Endometrial microvascular endothelial cells (primary cell): ENCODE data around the genes AQP12A, SNED1 and STK25.

GRCh38 chr2:240426750-240427336, 8.6 kb upstream of the GPC1 start:
- RAMPAGE, long total RNA: no peak

DNA sequence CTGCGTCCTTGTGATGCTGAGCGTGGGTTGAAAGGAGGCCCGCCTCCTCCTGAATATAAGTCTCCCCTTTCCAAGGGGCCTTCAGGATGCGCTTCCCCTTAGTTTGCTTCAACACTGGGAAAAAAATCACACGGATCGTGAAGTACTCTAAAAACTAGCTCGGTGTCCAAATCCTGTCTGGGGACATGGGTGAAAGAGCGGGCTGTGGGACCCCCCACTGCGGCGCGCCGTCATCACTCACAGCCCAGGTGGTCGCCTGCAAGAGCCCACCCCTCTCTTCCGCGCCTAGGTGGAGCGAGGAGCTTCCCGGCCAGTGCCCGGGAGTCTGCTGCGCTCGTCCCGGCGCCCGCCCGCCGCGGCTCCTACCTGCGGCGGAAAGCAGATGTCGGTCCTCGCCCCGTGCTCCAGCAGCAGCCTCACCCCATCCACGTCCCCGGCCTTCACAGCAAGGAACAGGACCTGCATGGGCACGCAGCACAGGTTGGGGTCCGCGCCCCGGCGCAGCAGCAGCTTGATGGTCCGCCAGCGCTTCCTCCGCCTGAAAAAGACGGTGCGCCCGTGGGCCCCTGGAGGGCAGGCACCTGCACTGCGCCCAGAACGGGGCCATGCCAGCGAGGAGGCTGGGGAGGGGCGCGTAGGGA, 37.7 kb downstream of the ANKMY1 start:
- RAMPAGE, long total RNA: no peak

DNA sequence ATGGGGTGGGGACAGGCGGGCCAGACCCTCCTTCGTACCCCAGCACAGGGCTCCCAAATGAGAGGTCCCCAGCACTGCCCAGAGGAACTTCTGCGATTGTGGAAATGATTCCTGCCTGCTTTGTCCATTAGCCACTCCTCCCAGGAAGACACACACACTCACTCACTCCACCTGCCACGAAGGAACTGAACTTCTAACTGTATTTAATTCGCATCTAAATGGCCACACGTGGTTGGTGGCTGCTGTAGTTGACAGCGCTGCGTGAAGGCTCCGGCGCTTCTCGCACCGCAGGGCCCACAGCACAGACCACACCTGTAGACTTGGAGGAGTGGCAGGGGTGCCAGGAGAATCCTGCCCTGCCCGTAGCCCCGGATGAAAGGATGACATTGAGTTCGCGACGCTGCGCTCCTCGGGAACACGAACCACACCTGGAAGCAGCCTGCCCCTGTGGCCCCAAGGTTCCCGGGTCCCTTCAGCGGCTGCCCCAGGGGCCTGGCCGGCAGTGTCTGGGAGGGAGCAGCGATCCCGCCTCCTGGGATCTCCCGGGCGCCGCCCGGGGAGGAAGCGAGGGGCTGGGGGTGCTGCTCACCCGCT, 501 bp upstream of the RNPEPL1 start:
- RAMPAGE, long total RNA: no peak

GRCh38 chr2:240569765-240570183, 1.5 kb downstream of the RNPEPL1 start:
- RAMPAGE, long total RNA: no peak

- RAMPAGE, long total RNA: no peak
Measured at GRCh38 chr2:240612871-240613259, 12.4 kb upstream of the GPR35 start.

GRCh38 chr2:240646085-240646705, 20.9 kb downstream of the GPR35 start:
- RAMPAGE, long total RNA: no peak

DNA sequence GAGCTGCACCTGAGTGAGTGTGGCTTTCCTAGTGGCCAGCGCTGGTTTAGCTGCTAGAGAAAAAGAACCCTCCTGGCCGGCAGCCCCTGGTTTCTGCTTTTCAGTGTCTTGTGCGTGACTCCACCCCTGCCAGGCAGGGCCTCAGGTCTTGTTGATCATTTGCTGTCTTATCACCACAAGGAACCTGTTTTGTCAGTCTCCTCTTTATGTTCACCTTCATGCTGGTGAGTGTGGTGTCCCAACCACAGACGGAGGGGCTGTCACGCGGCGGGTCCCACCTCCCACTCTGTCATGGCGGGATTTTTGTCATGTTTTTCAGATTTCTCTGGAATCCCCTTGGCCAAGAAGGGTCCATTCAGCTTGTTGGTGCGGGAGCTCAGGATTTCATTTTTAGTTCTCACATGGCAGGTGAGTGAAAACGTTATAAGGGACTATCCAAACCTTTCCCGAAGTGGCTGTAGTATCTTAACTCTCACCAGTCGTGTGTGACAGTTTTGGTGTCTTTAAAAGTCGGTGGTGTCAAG, 3.5 kb upstream of the AQP12B start:
- RAMPAGE, long total RNA: no peak

DNA sequence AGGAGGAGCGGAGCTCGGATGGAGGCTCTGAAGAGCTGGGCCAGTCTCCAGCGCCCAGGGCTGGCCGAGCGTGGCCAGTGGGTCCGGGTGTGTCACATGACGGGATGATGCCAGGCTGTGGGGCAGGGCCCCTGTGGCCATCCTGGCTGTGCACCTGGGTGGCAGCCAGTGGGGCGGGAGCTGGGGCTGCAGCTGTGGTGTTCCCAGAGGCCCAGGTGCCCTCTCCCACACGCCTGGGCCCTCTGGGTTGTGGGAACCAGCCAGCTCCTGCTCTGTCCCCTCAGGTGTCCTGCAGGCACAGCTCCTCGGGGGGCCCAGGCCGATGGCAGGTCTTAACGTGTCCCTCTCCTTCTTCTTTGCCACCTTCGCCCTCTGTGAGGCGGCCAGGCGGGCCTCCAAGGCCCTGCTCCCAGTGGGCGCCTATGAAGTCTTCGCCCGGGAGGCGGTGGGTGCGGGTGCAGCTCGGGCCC, at the start of gene AQP12A:
AQP12A (plus strand) TSS at position 275 of the 470 bp plus-strand sequence.
- RAMPAGE, long total RNA: no peak

DNA sequence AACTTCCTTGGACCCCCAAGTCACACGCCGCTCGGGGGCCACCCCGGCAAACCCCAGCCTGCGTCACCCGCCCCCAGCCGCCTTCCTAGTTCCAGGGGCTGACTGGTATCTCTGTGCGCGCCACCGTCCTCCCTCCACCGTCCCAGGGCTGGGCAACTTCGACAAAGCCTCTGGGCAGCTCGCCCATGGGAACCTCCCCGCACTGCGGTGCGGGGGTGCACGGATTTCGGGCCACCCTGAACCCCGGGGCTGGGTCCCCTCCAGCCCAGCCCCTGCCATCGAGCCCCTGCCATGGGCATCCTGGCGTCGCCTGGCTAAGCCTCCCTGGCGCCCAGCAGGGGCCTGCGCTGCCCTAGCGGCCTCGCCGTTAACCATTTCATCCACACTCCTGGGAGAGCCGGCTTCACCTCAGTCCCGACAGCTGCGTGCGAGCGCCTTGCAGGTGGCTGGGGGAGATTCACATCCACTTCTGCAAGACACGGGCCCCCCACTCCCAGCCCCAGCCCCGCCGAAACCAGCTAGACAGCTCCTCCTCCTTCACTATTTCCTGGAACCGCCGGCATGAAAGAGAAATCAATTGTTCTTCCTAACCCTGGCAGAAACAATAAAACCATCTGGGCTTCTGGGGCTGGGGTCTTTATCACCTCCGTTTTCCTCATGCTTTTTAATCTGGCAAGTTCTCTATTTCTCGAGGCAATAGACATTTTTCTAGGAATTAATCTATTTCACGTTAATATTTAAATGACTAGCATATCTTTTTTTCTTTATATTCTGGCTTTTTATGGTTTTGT, 1.1 kb upstream of the KIF1A start:
- RAMPAGE, long total RNA: no peak

- RAMPAGE, long total RNA: no peak
Measured at GRCh38 chr2:240831960-240832740, 12.1 kb upstream of the KIF1A start.

GRCh38 chr2:240913687-240914264, 7.6 kb downstream of the CROCC2 start:
- RAMPAGE, long total RNA: no peak

GRCh38 chr2:240998046-240998904, at the start of gene SNED1:
SNED1 (plus strand) TSS chr2:240998618.
- RAMPAGE, long total RNA: no peak

DNA sequence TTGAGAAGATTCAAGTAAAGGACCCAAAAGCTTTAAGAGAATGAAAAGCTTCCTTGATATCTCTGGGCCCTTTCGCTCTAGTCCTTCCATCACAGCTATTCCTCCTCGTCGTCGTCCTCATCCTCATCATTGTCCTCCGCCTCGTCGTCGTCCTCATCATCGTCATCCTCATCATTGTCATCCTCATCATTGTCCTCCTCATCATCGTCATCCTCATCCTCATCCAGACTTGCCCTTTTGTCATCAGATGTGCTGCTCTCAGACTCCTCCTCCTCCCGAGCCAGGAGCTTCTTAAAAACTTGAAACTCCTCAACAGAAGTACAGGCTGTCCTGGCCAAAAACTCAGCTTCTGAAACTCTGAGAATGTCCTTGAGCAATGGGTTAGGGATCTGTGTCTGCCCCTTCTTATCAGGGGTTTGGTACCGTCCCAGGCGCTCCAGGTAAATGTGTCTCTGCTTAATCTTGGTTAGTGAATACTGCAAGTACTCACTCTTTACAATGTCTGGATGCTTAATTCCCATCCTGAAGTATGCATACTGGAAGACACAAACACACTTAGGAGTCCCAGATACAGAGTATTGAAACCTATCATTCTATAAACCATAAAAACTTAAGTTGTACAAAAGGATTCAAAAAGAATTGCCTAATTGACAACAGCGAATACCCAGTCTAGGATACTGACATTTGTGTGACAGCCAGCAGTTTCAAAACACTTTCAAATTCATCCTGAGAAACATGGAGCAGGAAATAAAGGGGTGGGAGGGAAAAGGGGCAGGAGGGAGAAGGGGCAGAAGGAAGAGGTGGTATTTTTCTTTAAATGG, 6.0 kb downstream of the MTERF4 start:
- RAMPAGE, long total RNA: no peak

- RAMPAGE, long total RNA: no peak
Measured at GRCh38 chr2:241109007-241109418, 6.9 kb upstream of the MTERF4 start.

DNA sequence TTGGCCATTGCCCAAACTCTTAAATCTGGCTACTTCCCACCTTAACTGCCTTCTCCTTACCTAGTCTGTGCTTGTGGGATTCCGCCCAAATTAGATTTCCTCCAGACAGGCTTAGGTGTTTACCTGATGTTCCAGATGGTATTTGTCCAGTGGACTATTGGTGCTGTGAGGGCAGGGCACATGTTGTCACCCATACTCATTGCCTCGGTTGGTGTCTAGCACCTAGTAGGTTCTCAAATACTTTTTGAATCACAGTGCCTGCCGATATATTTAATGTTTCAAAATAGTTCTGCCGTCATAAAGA, 1.0 kb downstream of the SEPTIN2 start:
- RAMPAGE, long total RNA: no peak

DNA sequence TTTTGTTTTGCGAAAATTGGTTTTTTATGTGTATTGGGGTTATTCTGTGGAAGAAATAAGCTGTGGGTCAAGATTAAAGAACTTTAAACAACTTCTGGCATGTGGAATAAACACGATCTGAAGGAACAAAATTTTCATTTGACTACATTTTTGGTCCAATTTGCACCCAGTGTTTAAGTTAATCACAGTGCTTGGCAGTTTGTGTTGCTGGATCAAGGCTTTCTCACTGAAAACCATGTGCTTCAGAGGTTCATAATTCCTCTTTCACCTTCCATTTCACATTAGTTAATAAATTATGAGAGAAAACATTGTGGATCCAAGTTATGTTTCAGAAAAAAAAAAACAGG, 2.0 kb downstream of the SEPTIN2 start:
- RAMPAGE, long total RNA: no peak

- RAMPAGE, long total RNA: start-site peak on the minus strand at chr2:241508109-241508142, 17 and 20 reads in 2 replicates; start-site peak on the minus strand at chr2:241508267-241508298, 88 and 84 reads in 2 replicates; start-site peak on the minus strand at chr2:241508556-241508601, 153 and 186 reads in 2 replicates
Measured at GRCh38 chr2:241507988-241508680, at the start of gene STK25. STK25 (minus strand) TSS chr2:241508584.

GRCh38 chr2:241552113-241552675, 6.4 kb upstream of the BOK start:
- RAMPAGE, long total RNA: no peak

- RAMPAGE, long total RNA: no peak
Measured at GRCh38 chr2:241617261-241618383, 19.3 kb downstream of the THAP4 start.

GRCh38 chr2:241636135-241636839, 671 bp downstream of the THAP4 start:
- RAMPAGE, long total RNA: no peak